PFSK-1 (cell line): ENCODE measurements around a stretch of chr4.

- RRBS: no CpG with 5 or more reads among the region's 17 CpGs
Observed at GRCh38 chr4:55125914-55126200, 462 bp upstream of the KDR start.

DNA sequence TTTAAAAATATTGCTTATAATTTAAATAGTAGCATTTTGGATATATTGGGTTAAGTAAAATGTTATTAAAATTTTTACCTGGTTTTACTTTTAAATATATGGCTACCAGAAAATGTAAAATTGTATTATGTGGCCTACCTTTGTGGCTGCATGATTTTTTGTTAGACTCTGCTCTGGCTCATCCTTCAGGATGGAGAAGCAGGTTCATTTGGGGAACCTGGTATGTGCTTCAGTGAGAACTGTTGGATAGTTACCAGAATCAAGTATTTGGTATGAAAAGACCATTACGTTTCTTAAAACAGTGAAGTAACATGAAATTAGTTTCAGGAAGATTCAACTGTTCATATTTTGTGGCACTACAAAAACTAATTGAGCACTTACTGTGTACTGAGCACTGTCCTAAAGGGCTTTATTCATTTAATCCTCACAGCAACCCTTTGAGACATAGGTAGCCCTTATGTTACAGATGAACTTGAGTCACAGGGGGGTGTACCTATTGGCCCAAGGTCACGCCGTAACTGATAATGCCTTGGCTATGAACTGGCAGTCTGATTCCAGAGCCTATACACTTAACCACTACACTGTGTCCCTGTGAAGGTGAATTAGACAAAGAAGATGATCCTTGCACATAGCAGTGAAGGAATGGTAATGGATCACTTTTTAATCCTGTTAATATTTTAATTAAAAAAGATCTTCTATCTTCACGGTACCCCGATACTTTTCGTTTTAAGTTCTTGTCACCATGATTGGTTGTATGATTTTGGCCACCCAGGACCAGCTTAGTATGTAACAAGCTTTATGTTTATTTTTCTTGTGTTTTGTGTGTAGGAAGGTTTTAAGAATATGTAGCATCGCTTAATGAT is 11.9 kb downstream of the TMEM165 start:
- RRBS: no CpG with 5 or more reads among the region's 7 CpGs

DNA sequence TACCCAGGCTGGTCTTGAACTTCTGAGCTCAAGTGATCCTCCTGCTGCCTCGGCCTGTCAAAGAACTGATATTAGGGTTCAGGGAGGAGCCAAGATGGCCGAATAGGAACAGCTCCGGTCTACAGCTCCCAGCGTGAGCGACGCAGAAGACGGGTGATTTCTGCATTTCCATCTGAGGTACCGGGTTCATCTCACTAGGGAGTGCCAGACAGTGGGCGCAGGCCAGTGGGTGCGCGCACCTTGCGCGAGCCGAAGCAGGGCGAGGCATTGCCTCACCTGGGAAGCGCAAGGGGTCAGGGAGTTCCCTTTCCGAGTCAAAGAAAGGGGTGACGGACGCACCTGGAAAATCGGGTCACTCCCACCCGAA is 17.0 kb downstream of the NMU start:
- RRBS: no CpG with 5 or more reads among the region's 21 CpGs

GRCh38 chr4:56048309-56048762 is 562 bp upstream of the CRACD start:
- RRBS: no CpG with 5 or more reads among the region's 7 CpGs

GRCh38 chr4:56649759-56650545 is 31.1 kb downstream of the HOPX start:
- RRBS: no CpG with 5 or more reads among the region's 3 CpGs

DNA sequence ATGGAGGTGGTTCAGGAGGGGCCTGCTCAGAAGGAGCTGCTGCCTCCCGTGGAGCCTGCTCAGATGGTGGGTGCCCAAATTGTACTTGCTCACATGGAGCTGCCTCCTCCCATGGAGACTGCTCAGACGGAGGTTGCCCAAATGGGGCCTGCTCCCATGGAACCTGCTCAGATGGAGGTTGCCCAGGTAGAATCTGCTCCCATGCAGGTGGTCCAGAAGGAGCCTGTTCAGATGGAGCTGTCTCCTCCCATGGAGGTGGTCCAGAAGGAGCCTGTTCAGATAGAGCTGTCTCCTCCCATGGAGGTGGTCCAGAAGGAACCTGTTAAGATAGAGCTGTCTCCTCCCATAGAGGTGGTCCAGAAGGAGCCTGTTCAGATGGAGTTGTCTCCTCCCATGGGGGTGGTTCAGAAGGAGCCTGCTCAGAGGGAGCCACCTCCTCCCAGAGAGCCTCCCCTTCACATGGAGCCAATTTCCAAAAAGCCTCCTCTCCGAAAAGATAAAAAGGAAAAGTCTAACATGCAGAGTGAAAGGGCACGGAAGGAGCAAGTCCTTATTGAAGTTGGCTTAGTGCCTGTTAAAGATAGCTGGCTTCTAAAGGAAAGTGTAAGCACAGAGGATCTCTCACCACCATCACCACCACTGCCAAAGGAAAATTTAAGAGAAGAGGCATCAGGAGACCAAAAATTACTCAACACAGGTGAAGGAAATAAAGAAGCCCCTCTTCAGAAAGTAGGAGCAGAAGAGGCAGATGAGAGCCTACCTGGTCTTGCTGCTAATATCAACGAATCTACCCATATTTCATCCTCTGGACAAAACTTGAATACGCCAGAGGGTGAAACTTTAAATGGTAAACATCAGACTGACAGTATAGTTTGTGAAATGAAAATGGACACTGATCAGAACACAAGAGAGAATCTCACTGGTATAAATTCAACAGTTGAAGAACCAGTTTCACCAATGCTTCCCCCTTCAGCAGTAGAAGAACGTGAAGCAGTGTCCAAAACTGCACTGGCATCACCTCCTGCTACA is 23.4 kb downstream of the REST start:
- RRBS: no CpG with 5 or more reads among the region's 7 CpGs

GRCh38 chr4:57021834-57022549 is 43.3 kb downstream of the POLR2B start:
- RRBS: no CpG with 5 or more reads among the region's 4 CpGs

DNA sequence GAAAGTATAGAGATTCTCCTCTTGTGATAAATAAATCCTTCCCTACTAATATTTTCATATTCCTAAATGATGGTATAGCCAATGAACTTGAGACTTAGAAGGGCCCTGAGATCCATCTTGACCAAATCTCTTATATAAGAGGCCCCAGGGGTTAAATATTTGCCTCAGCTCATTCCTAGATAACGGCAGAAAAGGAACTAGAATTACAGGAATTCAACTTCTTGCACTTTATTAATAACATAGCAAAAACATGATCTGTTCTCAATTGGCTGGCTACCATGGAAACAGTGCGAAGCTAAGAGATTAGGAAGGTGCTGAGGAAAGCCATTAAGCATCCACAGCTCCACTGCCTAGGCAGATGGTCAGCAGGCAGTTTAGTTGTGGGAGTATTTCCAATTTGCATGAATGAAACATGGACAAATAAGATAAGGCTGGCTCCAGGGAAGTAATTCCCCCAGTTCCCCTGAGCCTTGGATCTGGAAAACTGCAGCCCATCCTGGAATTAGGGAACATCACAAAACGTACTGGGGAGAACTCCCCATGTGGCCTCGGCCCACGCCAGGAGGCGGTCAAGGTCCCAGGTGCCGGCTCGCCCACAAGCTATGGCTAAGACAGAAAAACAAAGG is 45.5 kb downstream of the IGFBP7 start:
- RRBS: no CpG with 5 or more reads among the region's 8 CpGs

- RRBS: no CpG with 5 or more reads among the region's 3 CpGs
Observed at GRCh38 chr4:57090027-57090565, 20.1 kb downstream of the IGFBP7 start.

GRCh38 chr4:57104151-57105168 is 5.7 kb downstream of the IGFBP7 start:
- RRBS: no CpG with 5 or more reads among the region's 1 CpG

GRCh38 chr4:57110857-57111173 is 630 bp upstream of the IGFBP7 start:
- RRBS: no CpG with 5 or more reads among the region's 9 CpGs

- RRBS: no CpG with 5 or more reads among the region's 7 CpGs
Observed at GRCh38 chr4:58163015-58163669, 1053.0 kb upstream of the IGFBP7 start.

DNA sequence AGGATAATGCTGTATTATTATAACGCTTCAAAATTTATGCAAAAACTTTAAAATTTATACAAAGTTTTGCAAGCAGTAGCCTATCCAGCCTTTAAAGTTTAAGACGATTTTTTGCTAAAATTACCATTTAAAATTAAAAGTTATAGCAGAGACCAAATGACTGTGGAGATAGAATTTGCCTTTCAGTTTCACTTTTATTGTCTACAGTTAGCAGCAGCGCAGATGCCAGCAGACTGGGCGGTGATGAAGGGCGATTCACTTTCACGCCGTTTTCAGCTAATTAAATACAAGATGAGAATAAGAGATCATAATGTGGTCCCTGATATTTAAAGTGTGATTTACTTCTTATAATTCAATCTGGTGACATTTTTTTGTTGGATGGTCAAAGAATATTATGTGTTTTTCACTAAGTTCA is 1381.5 kb upstream of the ADGRL3 start:
- RRBS: no CpG with 5 or more reads among the region's 7 CpGs

DNA sequence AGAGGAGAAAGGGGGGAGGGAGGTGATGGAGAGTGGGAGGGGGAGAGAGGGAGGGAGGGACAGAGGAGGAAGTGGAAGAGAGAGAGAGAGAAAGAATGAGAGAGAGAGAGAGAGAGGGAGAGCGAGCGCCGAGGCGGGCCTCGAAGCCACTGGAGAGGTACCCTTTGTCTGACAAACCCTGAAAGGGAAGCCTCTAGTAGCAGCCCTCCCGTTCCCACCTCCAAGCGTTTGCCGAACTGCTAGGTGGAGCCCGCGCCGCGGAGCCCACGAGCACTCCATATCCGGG is 226 bp upstream of the ADGRL3 start:
- RRBS: no CpG with 5 or more reads among the region's 14 CpGs

DNA sequence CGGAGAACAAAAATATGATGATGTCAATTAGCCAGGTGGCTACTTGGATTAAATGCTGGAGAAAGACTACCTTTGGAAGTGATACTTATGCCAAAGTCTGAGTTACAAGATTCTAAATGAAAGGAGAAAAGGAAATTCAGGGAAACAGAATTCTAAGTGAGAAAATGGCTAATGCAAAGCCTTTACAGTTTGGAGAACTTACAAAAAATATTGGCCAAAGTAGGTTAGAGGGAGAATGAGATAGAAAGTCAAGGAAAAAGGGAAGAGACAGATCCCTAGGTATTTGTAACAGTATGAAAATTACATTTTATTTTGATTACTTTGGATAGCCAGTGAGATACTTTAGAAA is 840.6 kb downstream of the ADGRL3 start:
- RRBS: no CpG with 5 or more reads among the region's 1 CpG

- RRBS: no CpG with 5 or more reads among the region's 6 CpGs
Observed at GRCh38 chr4:62134002-62134396, 933.9 kb downstream of the ADGRL3 start.

- RRBS: no CpG with 5 or more reads among the region's 14 CpGs
Observed at GRCh38 chr4:64271270-64272338, 137.6 kb downstream of the TECRL start.

DNA sequence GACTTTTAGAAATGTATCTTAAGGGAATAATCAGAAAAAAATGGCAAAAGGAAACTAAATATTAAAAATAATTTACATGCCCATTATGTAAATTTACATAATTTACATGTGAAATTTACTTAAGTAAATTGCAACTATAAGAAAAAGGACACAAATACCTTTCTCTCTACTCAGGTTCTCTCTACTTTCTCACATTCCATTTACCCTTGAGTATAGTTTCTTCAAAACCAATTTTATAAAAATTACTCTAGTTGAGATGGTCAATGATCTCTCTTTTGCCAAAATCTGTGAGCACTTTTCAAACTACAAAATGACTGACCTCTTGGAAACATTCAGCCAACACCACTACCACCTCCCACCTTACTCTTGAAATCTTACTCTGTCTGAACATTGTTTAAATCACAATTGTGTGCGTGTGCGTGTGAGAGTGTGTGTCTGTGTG is 337.2 kb downstream of the EPHA5 start:
- RRBS: no CpG with 5 or more reads among the region's 2 CpGs

- RRBS: no CpG with 5 or more reads among the region's 3 CpGs
Observed at GRCh38 chr4:66094026-66094225, 423.6 kb upstream of the EPHA5 start.

DNA sequence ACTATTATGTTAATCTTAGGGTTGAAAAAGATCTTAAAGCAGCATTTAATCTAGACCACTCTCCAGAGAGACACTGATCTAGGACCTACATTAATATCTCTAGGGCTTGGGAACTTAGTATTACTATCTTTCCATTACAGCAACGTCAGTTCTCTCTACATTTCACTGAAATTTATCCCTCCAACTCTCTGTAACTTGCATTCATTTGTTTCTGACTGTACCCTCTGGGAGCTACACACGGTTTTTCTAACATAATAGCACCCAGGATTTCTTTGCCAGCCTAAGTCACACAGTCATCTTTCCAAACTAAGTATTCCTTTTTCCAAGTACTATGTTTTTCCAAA is 1.1 kb downstream of the YTHDC1 start:
- RRBS: no CpG with 5 or more reads among the region's 2 CpGs